K562 (cell line): ENCODE results near the genes MTOR, FBXO2 and CLCN6.

- RAMPAGE, long total RNA: no peak
- RRBS: no CpG with 5 or more reads among the region's 33 CpGs
PRO-cap:
- standard: no peak
- CoPRO, capped RNA only, 2 experiments: no peak in any of the 2 experiments
- CoPRO, capped and uncapped RNA, 2 experiments: no peak in any of the 2 experiments
- CoPRO, uncapped RNA only, 2 experiments: no peak in any of the 2 experiments
CAGE:
- cytosol, long polyA plus RNA: no peak
- long polyA plus RNA: no peak
- nucleolus, long total RNA: no peak
- nucleus, long polyA plus RNA: no peak
Observed at GRCh38 chr1:10671845-10672570, 124.4 kb downstream of the CASZ1 start.

DNA sequence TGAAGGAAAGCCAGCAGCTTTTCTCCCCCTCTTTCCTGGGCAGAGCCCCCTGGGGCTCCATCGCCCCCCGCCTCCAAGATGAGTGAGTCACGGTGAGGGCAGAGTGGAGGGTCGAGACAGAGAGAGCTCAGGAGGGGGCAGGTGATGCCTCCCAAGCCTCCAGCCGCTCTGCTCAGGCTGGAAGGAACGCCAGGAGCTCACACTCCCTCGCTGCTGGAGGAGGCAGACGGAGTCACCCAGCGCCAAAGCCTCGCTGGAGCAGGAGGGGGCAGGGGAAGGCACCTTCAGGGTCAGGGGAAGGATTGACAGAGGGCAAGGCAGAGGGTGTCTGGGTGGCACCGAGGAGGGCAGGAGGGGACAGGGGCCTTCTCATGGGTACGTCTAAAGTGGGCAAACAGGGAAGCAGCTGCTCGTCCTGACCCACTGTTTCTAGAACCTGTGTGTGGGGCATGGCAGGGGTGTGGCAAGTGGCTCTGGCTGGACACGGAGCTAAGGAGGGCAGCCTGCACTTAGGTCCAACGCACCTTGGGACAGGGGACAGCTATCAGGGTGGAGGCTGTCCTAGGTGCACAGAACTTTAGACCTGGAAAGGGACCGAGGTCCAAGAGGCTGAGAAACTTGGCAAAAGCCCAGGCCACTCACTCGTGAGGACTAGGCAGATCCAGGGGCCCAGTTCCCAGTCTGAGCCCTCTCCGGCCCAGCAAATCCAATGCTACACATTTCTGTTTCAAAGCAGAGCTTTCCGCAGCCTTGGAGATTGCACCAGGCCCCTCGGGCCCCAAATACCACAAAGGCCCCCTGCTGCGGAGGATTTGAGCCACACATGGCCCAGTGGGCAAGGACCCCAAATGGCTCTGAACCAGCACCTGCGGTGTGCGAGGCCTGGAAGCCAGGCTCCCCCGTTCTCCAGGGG is 119.2 kb downstream of the CASZ1 start:
- RAMPAGE, long total RNA: no peak
- RRBS: no CpG with 5 or more reads among the region's 24 CpGs
PRO-cap:
- standard: no peak
- CoPRO, capped RNA only, 2 experiments: no peak in any of the 2 experiments
- CoPRO, capped and uncapped RNA, 2 experiments: no peak in any of the 2 experiments
- CoPRO, uncapped RNA only, 2 experiments: no peak in any of the 2 experiments
CAGE:
- cytosol, long polyA plus RNA: no peak
- long polyA plus RNA: no peak
- nucleolus, long total RNA: no peak
- nucleus, long polyA plus RNA: no peak

DNA sequence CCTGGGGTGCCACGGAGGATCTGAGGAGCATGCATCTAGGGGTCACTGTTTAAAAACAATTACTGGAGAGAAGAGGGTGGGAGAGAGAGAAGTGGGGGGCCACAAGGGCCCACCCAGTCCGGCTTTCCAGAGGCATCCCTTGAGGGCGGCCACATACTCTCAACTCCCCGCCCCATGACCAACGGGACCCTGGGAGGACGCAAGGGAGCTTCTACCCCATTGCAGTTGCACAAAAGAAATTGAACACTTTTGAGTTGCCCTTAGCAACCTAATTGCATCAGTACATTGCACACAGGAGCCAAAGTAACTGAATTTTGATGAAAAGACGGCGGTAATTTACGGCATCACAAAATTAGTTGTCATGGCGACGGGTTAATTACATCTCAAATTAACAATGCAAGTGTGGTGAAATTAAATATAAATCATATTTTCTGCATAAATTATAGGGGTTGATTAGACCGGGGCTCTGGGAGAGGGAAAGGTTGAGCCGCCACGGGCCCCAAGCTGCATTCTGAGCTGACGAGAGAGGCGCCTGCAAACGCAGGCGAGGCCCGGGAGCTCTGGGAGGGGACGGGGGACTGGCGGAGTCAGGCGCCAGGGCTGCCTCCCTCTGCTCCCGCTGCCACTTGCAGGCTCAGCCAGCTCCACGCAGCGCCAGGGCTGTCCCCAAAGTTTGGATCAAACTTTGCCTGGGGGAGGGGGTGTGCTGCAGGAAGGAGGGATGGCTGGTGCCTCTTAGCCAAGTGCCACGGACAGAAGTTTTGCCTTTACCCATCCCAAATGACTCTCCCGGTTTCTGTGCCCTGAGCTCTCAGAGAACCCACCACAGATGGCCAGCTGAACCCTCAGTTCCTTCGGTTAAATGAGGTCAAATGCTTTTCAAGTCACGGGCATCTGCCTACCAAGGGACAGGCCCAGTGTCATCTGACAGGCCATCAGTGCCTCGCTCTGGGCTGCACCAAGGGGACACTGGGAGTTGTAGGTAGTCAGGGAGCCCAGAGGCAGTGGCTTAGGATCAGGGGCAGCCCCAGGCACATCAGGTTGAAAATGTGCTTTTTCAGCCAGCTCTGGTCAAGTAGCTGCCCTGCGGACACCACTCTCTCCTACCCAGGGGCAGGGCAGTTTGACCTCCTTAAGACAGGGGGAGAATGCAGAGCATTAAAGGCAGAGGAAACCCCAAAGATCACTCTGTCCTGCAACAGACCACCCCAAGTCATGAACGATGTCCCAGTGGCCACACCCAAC is 61.2 kb downstream of the CASZ1 start:
- RAMPAGE, long total RNA: no peak
- RRBS: 4% methylated on average over 8 of the region's 32 CpGs
PRO-cap:
- standard: no peak
- CoPRO, capped RNA only, 2 experiments: no peak in any of the 2 experiments
- CoPRO, capped and uncapped RNA, 2 experiments: no peak in any of the 2 experiments
- CoPRO, uncapped RNA only, 2 experiments: no peak in any of the 2 experiments
CAGE:
- cytosol, long polyA plus RNA: no peak
- long polyA plus RNA: no peak
- nucleolus, long total RNA: no peak
- nucleus, long polyA plus RNA: no peak

- RAMPAGE, long total RNA: no peak
- RRBS: no CpG with 5 or more reads among the region's 21 CpGs
PRO-cap:
- standard: no peak
- CoPRO, capped RNA only, 2 experiments: no peak in any of the 2 experiments
- CoPRO, capped and uncapped RNA, 2 experiments: no peak in any of the 2 experiments
- CoPRO, uncapped RNA only, 2 experiments: no peak in any of the 2 experiments
CAGE:
- cytosol, long polyA plus RNA: no peak
- long polyA plus RNA: no peak
- nucleolus, long total RNA: no peak
- nucleus, long polyA plus RNA: no peak
Observed at GRCh38 chr1:10774697-10775606, 21.5 kb downstream of the CASZ1 start.

DNA sequence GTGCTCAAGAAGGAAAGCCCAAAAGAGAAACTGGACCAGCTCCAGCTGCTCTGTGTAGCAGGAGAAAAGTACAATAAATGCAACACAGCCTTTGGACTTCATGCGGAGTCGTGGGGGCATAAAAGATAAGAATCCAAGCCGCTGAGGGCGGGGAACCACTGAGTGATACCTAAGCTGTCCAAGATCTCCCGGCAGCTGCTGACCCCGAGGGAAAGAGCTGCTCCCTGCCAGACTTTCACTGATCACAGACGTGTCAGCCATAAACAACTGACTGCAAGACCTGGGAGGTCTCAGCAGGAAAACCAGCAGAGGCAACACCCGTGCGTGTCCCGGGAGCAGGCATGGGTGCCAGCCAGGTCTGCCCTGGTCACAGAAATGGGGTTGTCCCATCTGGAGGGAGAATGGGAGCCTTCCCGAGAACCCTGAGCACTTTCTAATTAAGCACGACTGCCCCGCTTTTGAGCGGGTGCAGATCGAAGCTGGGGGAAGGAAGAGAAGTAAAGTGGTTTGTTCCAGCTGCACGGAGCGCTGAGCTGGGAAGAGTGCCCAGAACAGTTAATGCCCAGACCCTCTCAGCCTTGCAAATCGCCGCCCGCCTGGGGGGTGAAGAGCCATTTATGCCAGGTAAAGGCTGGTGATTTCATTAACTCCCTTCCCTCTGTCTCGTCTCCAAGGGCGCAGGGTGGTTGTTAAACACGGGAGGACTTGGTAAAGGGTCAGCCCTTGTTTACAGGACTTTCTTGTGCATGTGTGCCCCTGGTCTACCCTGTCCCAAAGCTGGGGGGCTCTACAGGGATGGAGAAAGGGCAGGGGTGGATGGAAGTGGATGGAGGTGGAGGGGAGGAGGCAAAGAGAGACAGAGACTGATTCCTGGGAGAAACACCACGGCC is 37.6 kb downstream of the C1orf127 start:
- RAMPAGE, long total RNA: no peak
- RRBS: no CpG with 5 or more reads among the region's 24 CpGs
PRO-cap:
- standard: unidirectional peak, minus-strand start at position 668 of the sequence
- CoPRO, capped RNA only, 2 experiments: no peak in any of the 2 experiments
- CoPRO, capped and uncapped RNA, 2 experiments: no peak in any of the 2 experiments
- CoPRO, uncapped RNA only, 2 experiments: no peak in any of the 2 experiments
CAGE:
- cytosol, long polyA plus RNA: no peak
- long polyA plus RNA: no peak
- nucleolus, long total RNA: no peak
- nucleus, long polyA plus RNA: no peak

DNA sequence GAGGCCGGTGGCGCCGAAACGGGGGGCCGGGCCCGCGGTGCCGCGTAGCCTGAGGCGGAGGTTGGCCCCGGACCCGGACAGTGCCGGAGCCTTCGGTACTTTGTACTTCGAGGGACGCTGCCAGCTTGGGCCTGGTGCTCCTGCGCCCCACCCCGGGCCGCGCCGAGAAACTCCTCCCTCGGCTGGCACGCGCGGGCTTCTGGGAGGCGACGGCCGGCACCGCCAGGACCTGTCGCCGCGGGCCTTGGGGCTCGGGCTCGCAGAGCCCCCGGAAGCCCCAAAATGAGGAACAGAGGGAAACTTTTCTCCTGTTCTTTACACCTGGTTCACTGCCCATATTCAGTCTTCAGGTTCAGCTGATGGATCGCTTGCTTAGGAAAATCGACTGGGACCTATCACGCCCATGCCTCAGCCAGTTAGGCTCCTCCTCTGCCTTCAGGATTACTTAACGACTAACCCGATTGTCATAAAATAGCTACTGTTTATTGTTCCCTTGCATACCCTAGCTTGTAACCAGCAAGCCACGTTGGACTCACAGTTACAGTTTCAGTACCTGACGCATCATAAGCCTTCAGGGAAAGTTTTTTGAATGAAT is 561 bp downstream of the TARDBP start:
- RAMPAGE, long total RNA: no peak
- RRBS: 2% methylated on average over 31 of the region's 42 CpGs
PRO-cap:
- standard: bidirectional peak, plus-strand start at position 194 of the sequence, minus-strand start at position 175 of the sequence
- CoPRO, capped RNA only, 2 experiments: no peak in any of the 2 experiments
- CoPRO, capped and uncapped RNA, 2 experiments: peak in 1 of 2 experiments; most common plus-strand start position 154 of the sequence (in 1); most common minus-strand start position 133 of the sequence (in 1)
- CoPRO, uncapped RNA only, 2 experiments: peak in 1 of 2 experiments; most common plus-strand start position 338 of the sequence (in 1); most common minus-strand start position 116 of the sequence (in 1)
CAGE:
- cytosol, long polyA plus RNA: no peak
- long polyA plus RNA: no peak
- nucleolus, long total RNA: no peak
- nucleus, long polyA plus RNA: no peak

- RAMPAGE, long total RNA: no peak
- RRBS: no CpG with 5 or more reads among the region's 11 CpGs
PRO-cap:
- standard: no peak
- CoPRO, capped RNA only, 2 experiments: no peak in any of the 2 experiments
- CoPRO, capped and uncapped RNA, 2 experiments: no peak in any of the 2 experiments
- CoPRO, uncapped RNA only, 2 experiments: peak in 2 of 2 experiments; most common minus-strand start chr1:11056496 (in 1)
CAGE:
- cytosol, long polyA plus RNA: no peak
- long polyA plus RNA: no peak
- nucleolus, long total RNA: no peak
- nucleus, long polyA plus RNA: no peak
Observed at GRCh38 chr1:11056373-11056970, 3.3 kb downstream of the SRM start.

GRCh38 chr1:11250716-11251424 is 11.5 kb downstream of the MTOR start:
- RAMPAGE, long total RNA: no peak
- RRBS: no CpG with 5 or more reads among the region's 4 CpGs
PRO-cap:
- standard: no peak
- CoPRO, capped RNA only, 2 experiments: no peak in any of the 2 experiments
- CoPRO, capped and uncapped RNA, 2 experiments: no peak in any of the 2 experiments
- CoPRO, uncapped RNA only, 2 experiments: no peak in any of the 2 experiments
CAGE:
- cytosol, long polyA plus RNA: no peak
- long polyA plus RNA: no peak
- nucleolus, long total RNA: no peak
- nucleus, long polyA plus RNA: no peak

DNA sequence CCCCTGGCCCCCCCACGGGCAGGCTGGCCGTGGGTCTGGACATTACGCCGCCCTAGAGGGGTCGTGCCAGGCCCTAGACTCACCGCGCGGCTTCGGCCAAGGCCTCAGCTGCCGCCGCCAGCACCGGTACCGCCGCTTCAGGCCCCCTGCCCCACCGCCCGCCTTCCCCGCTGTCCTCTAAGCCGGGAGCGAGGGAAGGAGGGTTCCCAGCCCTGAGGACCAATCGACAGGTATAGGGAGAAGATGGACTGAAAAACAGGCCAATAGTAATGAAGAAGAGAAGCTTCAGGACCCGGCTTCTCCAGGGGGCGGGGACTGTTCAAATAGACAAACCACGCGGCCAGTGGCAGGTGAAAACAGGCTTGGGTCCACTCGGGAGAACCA is at the start of gene MTOR:
Gene MTOR (minus strand): TSS at position 190 of the 384 bp plus-strand sequence.
- RAMPAGE, long total RNA: start-site peak on the minus strand centred at position 163 of the sequence, 34 bp wide, 290 and 283 reads in 2 replicates
- RRBS: 3% methylated on average over 7 of the region's 25 CpGs
PRO-cap:
- standard: bidirectional peak, plus-strand start outside the sequence, minus-strand start at position 146 of the sequence
- CoPRO, capped RNA only, 2 experiments: peak in 2 of 2 experiments; most common minus-strand start position 146 of the sequence (in 2)
- CoPRO, capped and uncapped RNA, 2 experiments: peak in 2 of 2 experiments; most common minus-strand start position 146 of the sequence (in 2)
- CoPRO, uncapped RNA only, 2 experiments: no peak in any of the 2 experiments
CAGE:
- cytosol, long polyA plus RNA: start-site peak on the minus strand centred at position 177 of the sequence, 64 bp wide, 194 and 117 reads in 2 replicates
- long polyA plus RNA: no peak
- nucleolus, long total RNA: no peak
- nucleus, long polyA plus RNA: start-site peak on the minus strand centred at position 150 of the sequence, 22 bp wide, 18 and 24 reads in 2 replicates

- RAMPAGE, long total RNA: no peak
- RRBS: no CpG with 5 or more reads among the region's 23 CpGs
PRO-cap:
- standard: no peak
- CoPRO, capped RNA only, 2 experiments: no peak in any of the 2 experiments
- CoPRO, capped and uncapped RNA, 2 experiments: no peak in any of the 2 experiments
- CoPRO, uncapped RNA only, 2 experiments: no peak in any of the 2 experiments
CAGE:
- cytosol, long polyA plus RNA: no peak
- long polyA plus RNA: no peak
- nucleolus, long total RNA: no peak
- nucleus, long polyA plus RNA: no peak
Observed at GRCh38 chr1:11499373-11500434, 20.7 kb downstream of the DISP3 start.

DNA sequence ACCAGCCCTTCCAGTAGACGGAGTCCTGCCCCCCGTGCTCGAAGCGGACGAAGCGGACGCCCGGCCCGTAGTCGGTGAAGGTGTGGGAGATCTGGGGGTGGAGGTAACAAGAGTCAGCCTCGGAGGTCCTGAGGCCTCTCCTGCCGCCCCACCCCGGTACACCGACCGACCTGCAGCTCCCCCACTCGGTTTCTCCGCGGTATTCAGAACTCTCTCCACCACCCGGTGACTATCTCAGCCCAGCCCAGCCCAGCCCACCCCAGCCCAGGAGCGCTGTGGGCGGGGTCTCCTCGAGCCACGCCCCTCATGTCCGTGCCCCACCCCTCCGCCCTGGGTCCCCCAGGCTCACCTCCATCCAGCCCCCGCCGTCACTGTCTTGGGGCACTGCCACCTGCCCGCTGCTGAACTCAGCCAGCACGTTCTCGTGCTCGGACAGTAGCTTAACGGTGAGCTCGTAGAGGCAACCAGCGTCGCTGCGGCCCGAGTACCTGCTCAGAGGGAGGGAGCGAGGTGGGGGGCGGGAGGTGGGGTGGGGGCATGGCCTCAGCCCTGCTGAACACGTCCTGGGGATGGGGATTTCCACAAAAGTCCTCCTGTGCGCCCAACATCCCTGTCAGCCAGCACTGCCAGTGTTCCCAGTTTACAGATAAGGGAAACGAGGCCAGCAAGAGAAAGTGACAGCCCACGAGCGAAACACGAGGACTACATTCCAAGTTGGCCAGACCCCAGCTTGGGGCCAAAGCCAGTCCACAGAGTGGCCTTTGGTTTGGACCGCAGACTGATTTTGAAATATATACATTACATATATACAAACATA is 5.3 kb downstream of the FBXO2 start:
- RAMPAGE, long total RNA: no peak
- RRBS: 8% methylated on average over 19 of the region's 46 CpGs
PRO-cap:
- standard: bidirectional peak, plus-strand start at position 307 of the sequence, minus-strand start at position 196 of the sequence
- CoPRO, capped RNA only, 2 experiments: no peak in any of the 2 experiments
- CoPRO, capped and uncapped RNA, 2 experiments: no peak in any of the 2 experiments
- CoPRO, uncapped RNA only, 2 experiments: no peak in any of the 2 experiments
CAGE:
- cytosol, long polyA plus RNA: no peak
- long polyA plus RNA: no peak
- nucleolus, long total RNA: no peak
- nucleus, long polyA plus RNA: no peak

- RAMPAGE, long total RNA: start-site peak on the plus strand at chr1:11654892-11654909, 32 and 22 reads in 2 replicates
- RRBS: 2% methylated on average over 40 of the region's 124 CpGs
PRO-cap:
- standard: bidirectional peak, plus-strand start at chr1:11654417, minus-strand start at chr1:11654429; unidirectional peak, plus-strand start at chr1:11654925
- CoPRO, capped RNA only, 2 experiments: peak in 2 of 2 experiments; most common plus-strand start chr1:11654392 (in 2); most common minus-strand start chr1:11654341 (in 1)
- CoPRO, capped and uncapped RNA, 2 experiments: peak in 1 of 2 experiments; most common plus-strand start chr1:11654882 (in 1); most common minus-strand start chr1:11654709 (in 1)
- CoPRO, uncapped RNA only, 2 experiments: no peak in any of the 2 experiments
CAGE:
- cytosol, long polyA plus RNA: no peak
- long polyA plus RNA: no peak
- nucleolus, long total RNA: no peak
- nucleus, long polyA plus RNA: start-site peak on the plus strand at chr1:11654882-11654899, 28 and 137 reads in 2 replicates
Observed at GRCh38 chr1:11654071-11655195, at the start of gene FBXO2. FBXO2 (minus strand) TSS chr1:11654429.

- RAMPAGE, long total RNA: no peak
- RRBS: 53% methylated on average over 4 of the region's 22 CpGs
PRO-cap:
- standard: no peak
- CoPRO, capped RNA only, 2 experiments: no peak in any of the 2 experiments
- CoPRO, capped and uncapped RNA, 2 experiments: no peak in any of the 2 experiments
- CoPRO, uncapped RNA only, 2 experiments: no peak in any of the 2 experiments
CAGE:
- cytosol, long polyA plus RNA: no peak
- long polyA plus RNA: no peak
- nucleolus, long total RNA: no peak
- nucleus, long polyA plus RNA: no peak
Observed at GRCh38 chr1:11701534-11702175, 10.1 kb downstream of the DRAXIN start.

DNA sequence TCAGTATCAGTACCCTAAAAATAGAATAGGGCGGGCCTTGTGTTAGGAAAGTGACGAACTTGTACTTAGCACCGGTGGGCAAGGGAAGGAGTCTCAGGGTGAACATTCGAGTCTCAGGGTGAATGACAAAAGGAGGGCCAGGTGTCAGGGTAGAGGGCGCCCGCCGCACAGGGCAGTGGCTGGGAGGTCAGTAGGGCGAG is 10.8 kb downstream of the AGTRAP start:
- RAMPAGE, long total RNA: no peak
- RRBS: no CpG with 5 or more reads among the region's 8 CpGs
PRO-cap:
- standard: no peak
- CoPRO, capped RNA only, 2 experiments: no peak in any of the 2 experiments
- CoPRO, capped and uncapped RNA, 2 experiments: no peak in any of the 2 experiments
- CoPRO, uncapped RNA only, 2 experiments: no peak in any of the 2 experiments
CAGE:
- cytosol, long polyA plus RNA: no peak
- long polyA plus RNA: no peak
- nucleolus, long total RNA: no peak
- nucleus, long polyA plus RNA: no peak

DNA sequence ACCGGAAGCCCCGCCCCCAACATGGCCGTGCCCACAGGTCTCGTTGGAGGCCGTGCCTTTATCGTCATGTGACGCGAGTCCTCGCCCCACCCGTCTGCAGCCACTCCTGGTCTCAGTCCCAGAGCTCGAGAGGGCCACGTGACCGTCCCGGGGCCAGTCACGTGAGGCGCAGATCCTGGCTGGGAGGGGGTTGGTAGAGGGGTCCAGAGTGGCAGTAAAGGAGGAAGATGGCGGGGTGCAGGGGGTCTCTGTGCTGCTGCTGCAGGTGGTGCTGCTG is at the start of gene CLCN6:
Gene CLCN6 (plus strand): TSS at position 156 of the 277 bp plus-strand sequence.
- RAMPAGE, long total RNA: start-site peak on the plus strand centred at position 186 of the sequence, 60 bp wide, 307 and 94 reads in 2 replicates
- RRBS: no CpG with 5 or more reads among the region's 17 CpGs
PRO-cap:
- standard: bidirectional peak, plus-strand start at position 206 of the sequence, minus-strand start outside the sequence
- CoPRO, capped RNA only, 2 experiments: peak in 2 of 2 experiments; most common plus-strand start position 214 of the sequence (in 2)
- CoPRO, capped and uncapped RNA, 2 experiments: peak in 2 of 2 experiments; most common plus-strand start position 214 of the sequence (in 2)
- CoPRO, uncapped RNA only, 2 experiments: no peak in any of the 2 experiments
CAGE:
- cytosol, long polyA plus RNA: start-site peak on the plus strand centred at position 203 of the sequence, 42 bp wide, 178 and 110 reads in 2 replicates
- long polyA plus RNA: start-site peak on the plus strand centred at position 203 of the sequence, 42 bp wide, 131 and 240 reads in 2 replicates
- nucleolus, long total RNA: no peak
- nucleus, long polyA plus RNA: start-site peak on the plus strand centred at position 202 of the sequence, 41 bp wide, 696 and 361 reads in 2 replicates

DNA sequence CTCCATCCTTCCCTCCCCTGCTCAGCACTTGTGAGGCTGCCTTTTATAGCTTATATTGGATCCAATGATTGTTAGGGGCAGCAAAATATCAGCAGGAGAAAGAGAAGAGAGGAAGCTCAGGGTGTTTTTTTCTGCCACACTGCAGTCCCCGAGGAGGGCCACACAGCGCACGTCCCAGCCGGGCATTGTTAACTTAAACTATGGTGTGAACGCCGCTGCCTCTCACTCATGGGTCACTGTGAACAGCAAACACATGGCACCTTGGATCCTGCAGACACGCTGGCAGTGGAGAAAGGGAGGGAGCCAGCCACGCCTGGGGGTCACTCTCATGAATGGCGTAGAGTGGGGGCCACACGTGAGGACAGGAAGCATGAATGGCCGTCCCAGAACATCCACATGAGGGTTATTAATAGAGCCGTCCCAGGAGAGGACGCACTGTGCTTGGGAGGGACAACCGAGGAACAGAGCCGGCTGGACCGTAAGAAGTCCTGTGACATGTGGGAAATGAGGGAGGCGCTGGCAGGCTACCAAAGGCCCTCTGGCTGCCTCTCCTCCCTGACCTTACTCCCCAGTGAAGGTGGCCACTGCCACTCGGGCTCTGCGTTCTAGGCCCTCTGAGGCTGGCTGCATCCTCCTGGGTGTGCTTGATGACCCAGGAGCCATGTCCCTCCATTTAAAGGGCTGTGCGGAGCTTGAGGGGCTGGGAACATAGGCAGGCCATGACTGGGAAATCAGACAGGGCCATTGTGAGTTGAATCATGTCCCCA is 15.3 kb upstream of the NPPB start:
- RAMPAGE, long total RNA: no peak
- RRBS: no CpG with 5 or more reads among the region's 20 CpGs
PRO-cap:
- standard: no peak
- CoPRO, capped RNA only, 2 experiments: no peak in any of the 2 experiments
- CoPRO, capped and uncapped RNA, 2 experiments: no peak in any of the 2 experiments
- CoPRO, uncapped RNA only, 2 experiments: no peak in any of the 2 experiments
CAGE:
- cytosol, long polyA plus RNA: no peak
- long polyA plus RNA: no peak
- nucleolus, long total RNA: no peak
- nucleus, long polyA plus RNA: no peak

- RAMPAGE, long total RNA: no peak
- RRBS: 89% methylated on average over 3 of the region's 16 CpGs
PRO-cap:
- standard: no peak
- CoPRO, capped RNA only, 2 experiments: no peak in any of the 2 experiments
- CoPRO, capped and uncapped RNA, 2 experiments: no peak in any of the 2 experiments
- CoPRO, uncapped RNA only, 2 experiments: peak in 1 of 2 experiments; most common minus-strand start chr1:11919104 (in 1)
CAGE:
- cytosol, long polyA plus RNA: no peak
- long polyA plus RNA: no peak
- nucleolus, long total RNA: no peak
- nucleus, long polyA plus RNA: no peak
Observed at GRCh38 chr1:11918608-11919286, 7.5 kb downstream of the KIAA2013 start.